SJSA1 (cell line): ENCODE measurements around the gene BBC3.

- RAMPAGE, long total RNA = no peak
These were observed 2.0 kb downstream of the ARHGAP35 start for GRCh38 chr19:46862556-46863416.

DNA sequence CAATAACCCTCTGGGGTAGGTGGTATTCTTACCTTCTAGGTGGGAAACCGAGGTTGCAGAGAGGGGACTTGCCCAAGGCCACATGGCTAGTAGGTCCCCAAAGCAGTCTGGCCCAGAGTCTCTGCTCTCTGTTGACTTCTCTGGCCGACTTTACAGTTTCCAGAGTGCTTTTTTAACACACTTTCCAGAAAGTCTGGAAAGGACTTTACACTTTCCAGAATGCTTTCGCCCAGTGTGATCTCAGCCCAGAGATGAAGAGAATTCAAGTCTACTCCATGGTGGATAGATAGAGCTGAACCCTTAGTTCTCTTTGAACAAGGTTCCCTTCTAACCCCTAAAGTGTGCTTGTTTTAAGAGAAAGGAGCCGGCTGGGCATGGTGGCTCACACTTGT is 12.2 kb downstream of the ARHGAP35 start:
- RAMPAGE, long total RNA = no peak

DNA sequence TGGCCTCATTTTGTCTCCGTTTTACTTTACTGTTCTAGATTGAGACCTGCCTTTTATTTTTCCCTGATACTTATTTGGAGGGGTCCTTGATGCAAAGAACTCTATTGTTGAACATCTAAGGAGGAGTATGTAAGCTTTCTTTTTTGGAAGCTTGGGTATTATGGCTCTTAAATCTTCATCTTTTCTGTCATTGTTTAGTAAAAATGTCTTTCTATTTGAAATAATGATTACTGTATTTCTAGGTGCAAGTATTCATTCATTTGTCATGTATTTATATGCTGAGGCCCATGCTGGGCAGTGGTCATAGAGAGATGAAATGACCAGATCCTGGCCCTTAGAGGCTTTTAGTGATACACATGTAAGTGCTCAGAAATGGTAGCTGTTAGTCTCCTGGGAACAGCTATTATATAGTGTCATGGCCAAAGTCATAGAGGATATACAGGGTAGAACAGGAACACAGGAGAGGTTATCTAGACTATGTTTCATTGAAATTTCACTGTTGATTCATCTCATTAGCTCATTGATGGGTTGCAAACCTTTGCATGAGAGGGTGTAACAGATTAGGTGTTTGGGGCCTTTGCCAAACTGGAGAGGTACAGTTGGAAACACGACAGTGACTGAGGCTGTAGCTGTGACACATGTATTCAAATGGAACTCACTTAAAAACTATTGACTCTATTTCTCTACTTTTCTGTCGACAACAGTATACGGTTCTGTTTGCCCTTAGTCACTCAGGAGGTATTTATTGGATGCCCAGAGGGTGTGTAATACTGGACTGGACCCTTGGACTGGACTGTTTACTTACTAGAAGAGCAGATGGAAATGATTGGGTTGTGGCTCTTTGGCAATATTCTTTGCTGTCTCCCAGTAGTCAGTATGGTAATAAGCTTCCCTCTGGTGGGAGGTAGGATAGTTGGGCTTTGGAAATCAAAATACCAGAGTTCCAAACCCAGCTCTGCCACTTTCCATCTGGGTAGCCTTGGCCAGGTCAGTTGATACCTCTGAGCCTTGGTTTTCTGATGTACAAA is 29.6 kb downstream of the ARHGAP35 start:
- RAMPAGE, long total RNA = no peak

- RAMPAGE, long total RNA = no peak
These were observed 64.3 kb downstream of the ARHGAP35 start for GRCh38 chr19:46924760-46925899.

- RAMPAGE, long total RNA = no peak
These were observed 26.6 kb upstream of the NPAS1 start for GRCh38 chr19:46992978-46993467.

GRCh38 chr19:47079379-47079693 is 30.9 kb upstream of the TMEM160 start:
- RAMPAGE, long total RNA = no peak

- RAMPAGE, long total RNA = no peak
These were observed 19.8 kb downstream of the ZC3H4 start for GRCh38 chr19:47093644-47094331.

GRCh38 chr19:47100060-47100573 is 13.5 kb downstream of the ZC3H4 start:
- RAMPAGE, long total RNA = no peak

- RAMPAGE, long total RNA = no peak
These were observed 1.9 kb downstream of the ZC3H4 start for GRCh38 chr19:47111667-47112073.

GRCh38 chr19:47145768-47146357 is 15.2 kb downstream of the SAE1 start:
- RAMPAGE, long total RNA = no peak

GRCh38 chr19:47210554-47211310 is 20.3 kb downstream of the BBC3 start:
- RAMPAGE, long total RNA = no peak

DNA sequence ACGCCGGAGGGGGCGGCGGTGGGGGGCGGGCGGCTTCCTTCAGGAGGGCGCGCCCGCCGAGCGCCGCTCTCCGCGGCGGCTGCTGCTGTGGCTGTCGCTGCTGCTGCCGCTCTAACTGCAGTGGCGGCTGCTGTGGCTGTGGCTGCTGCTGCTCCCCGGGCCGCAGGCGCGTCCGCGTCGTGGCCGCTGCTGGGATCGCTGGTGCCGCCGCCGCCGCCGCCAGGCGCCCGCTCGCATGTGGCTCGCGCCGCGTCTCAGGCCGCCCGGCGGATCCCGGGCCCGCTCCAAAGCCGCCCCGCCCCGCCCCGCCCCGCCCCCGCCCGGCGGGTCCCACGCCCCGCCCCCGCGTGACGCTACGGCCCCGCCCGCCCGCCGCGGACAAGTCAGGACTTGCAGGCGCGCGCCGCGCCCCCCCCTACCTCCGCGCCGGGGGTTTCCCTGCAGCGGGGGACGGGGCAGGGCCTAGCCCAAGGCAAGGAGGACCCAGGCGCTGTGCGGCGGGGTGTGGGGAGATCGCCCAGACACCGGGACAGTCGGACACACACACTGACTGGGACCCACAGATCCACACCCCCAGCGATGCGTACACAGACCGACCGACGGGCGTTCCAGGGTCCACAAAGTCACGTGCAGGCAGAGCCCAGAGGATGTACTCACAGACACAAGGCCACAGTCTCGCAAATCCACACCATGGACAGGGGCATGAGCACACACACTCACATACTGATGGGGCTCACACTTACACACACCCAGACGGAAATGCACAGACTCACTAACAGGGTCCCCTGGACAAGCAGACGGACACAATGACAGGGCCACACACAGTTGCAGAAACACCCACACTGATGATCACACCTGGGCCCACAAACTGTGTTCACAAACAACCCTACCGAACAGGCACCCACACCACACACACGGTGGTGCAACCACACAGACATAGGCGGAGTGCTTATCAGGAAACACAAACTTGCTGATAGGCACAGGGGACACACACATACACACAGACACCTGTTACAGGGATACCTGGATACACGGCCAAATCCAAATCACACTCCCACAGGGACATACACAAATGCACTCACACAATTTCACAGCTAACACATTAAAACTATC is at the start of gene BBC3:
Gene BBC3, minus strand, starts transcription at position 256 of the 1,113 bp plus-strand sequence.
- RAMPAGE, long total RNA = no peak

DNA sequence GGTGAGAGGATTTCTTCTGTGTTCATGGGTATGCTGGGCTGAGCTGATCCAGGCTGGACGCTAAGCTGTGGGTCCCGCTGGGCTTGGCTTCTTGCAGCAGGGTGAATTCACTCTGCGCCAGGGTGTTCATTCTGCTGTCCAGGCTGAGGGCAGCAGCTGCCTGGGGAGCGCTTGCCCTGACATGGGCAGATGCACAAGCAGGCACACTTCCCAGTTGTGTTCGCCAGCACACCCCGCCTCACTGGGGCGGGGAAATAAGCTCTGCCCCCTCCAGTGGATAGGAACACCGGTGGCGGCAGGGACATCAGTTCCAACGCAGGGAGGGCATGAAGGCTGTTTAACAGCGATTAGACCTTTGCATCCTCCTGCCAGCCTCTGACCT is 7.3 kb upstream of the INAFM1 start:
- RAMPAGE, long total RNA = no peak

DNA sequence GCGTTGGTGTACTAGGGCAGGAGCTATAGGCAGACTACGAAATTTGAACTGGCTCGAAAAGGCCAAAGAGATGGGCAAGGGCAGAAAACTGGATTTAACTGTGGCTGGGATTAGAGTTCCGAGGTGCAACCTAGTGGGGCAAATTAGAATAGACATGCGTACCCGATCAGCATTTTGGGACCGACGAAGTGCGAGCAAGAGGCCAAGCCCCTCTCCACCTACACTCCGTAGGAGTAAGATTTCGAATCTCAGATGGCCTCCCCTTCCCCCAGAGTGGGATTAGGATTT is 2.1 kb upstream of the INAFM1 start:
- RAMPAGE, long total RNA = no peak

DNA sequence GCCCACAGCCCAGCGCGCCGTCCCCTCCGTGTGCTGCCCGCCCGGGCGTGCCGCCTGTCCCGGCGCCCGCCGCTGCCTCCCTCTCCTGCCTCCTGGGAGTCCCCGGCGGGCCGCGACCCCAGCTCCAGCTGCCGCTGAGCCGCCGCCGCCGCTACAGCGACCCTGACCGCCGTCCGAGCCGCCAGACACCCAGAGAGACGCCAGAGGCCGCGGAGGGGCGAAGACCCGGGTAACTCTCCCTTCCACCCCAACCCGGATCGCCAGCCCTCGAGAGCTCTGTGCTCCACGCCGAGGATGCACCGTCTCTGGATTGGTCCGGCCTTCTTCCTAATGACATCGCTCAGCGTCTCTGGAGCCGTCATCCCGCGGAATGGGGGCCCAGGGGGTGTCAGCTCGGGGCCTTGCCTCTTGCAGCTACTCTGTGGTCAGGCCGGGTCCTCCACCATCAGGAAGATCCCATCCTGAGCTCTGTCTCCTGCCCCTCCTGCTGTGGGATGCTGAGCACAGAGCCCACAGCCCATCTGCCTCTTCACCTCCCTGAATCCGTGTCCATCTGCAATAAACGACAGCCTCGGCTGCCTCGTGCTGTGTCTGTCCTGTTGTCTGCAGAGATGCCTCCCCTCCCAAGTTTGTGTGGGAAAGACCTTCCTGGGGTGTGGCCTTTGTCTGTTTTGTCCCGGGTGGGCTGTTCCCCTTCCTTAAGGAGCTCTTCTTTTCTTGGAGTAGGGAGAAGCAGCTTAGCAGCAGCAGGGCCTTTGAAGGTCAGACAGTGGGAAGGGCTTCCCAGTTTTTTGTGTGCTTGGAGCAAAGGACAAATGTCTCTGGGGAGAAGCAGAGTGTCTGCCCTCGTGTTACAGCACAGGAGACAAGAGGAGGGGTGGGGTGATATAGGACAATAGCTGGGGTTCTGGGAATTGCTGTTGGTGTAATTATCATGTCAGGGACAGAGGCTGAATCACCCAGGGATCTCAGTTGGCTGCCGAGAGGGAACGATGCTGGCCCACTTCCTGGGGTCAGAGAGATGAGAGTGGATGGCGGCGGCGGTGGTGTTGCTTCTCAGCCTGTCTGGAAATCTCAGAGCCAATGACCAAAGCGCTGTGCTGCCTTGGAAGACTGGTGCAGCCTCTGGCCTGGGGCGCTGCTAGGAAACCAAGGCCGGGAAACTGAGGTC is 816 bp downstream of the INAFM1 start:
- RAMPAGE, long total RNA = no peak

DNA sequence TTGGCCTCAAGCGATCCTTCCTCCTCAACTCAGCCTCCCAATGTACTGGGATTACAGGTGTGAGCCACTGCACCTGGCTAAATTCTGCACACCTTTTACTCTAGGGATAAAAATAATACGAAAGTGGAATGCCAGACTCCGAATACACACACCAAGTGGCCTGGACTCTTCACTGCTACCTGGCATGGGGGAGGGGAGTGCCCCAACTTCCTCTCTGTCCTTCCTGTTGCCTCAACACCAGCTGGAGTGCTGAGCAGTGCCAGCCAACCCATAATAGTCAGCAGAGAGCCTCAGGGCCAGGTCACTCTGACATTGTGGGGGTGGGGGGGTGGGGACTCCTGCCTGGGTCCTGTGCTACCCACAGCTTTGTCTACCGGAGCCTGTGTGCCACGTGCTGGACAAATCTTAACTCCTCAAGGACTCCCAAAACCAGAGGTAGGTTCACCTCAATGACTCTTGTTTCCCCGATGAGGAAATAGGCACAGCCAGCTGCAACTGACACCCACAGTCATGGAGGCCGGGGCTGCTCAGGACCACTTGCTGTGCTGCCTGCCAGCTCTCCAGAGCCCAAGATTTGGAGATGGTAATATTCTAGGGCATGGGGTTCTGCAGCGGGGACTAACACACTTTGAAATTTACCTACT is 4.9 kb downstream of the C5AR2 start:
- RAMPAGE, long total RNA = no peak

- RAMPAGE, long total RNA = no peak
These were observed 30.0 kb downstream of the MEIS3 start for GRCh38 chr19:47389230-47389787.

DNA sequence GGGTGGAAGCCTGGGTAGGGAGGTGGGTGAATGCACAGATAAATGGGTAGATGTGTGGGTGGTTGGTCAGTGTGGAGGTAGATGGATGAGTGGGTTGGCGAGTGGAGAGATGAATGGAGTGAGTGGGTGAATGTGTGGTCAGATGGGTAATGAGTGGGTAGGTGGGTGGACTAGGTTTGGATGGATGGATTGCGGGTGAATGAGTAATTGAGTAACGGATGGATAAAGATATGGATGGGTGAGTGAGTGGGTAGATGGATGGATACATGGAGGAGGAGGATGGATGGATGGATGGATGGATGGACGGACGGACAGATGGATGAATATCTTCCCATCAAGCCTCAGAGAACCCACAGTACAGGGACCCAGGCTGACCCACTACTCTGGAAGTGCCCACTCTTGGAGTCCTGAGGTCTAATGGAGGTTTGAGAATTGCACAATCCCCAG is 13.3 kb downstream of the MEIS3 start:
- RAMPAGE, long total RNA = no peak

DNA sequence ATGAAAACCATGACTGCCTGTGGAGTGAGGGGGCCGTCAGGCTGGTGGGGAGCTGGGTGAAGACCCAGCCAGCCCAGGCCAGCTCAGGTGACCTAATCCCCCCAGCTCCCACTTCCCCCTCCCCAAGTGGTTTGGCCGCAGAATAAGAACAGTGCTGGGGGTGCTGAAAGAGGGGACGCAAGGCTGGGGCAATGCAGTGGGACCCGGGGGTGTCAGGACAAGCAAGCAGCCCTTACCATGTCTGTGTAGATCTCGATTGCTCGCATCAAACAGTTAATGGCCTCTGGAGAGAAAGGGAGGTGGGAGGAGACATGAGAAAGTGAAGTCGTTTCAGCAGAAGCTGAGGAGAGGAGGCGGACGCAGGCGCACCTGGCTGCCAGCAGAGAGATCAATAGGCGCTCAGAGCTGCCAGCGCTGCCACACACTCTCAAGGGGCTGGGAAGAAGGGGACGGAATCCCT is 11.3 kb upstream of the KPTN start:
- RAMPAGE, long total RNA = no peak

DNA sequence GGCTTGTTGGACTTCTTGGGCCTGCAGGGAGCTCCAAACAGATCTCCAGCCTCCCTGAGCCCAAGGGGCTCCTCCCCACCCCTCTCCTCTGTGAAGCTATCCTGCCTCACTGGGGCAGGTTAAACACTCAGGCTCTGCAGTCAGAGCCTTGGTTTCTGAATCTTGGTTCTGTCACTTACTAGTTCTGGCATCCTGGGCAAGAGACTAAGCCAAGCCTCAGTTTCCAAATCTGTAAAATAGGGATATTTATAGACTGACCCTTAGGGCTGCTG is 12.2 kb downstream of the NAPA start:
- RAMPAGE, long total RNA = no peak